Parotid gland (tissue), 1 donor: Measurements from ENCODE around the genes URB1 and OLIG1.

DNA sequence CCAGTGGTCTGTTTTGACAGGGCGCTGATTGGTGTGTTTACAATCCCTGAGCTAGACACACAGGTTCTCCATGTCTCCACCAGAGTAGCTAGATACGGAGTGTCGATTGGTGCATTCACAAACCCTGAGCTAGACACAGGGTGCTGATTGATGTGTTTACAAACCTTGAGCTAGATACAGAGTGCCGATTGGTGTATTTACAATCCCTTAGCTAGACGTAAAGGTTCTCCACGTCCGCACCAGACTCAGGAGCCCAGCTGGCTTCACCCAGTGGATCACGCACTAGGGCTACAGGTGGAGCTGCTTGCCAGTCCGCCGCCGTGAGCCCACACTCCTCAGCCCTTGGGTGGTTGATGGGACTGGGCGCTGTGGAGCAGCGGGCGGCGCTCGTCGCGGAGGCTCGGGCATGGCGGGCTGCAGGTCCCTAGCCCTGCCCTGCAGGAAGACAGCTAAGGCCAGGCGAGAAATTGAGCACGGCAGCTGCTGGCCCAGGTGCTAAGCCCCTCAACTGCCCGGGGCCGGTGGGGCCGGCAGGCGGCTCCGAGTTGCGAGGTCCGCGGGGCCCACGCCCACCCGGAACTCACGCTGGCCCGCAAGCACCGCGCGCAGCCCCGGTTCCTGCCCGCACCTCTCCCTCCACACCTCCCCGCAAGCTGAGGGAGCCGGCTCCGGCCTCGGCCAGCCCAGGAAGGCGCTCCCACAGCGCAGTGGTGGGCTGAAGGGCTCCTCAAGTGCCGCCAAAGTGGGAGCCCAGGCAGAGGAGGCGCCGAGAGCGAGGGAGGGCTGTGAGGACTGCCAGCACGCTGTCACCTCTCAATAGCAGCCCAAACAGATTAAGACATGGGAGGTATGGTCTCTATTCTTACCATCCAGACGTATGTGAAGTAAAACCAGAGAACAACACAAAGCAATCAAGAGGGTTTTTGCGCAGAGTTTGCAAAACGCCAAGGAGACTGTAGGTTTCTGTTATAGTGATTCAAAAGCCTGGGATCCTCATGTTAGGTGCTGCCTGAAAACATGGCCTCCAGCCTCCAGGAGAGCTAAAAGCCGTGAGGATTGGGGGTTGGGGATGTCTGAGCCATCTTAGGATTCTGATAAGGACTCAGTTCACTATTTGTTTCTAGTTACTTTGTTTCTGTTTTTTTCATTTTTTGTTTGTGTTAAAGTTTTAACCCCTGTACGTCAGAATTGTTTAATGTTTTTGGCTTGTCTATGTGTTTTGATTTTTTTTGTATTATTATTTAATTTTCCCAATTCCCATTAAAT is 3.9 kb upstream of the CCT8 start:
- PRO-cap: no peak

GRCh38 chr21:29271821-29272241 is 26.9 kb upstream of the BACH1 start:
- PRO-cap: no peak

- PRO-cap: no peak
These were observed 11.9 kb downstream of the BACH1 start for GRCh38 chr21:29310383-29311333.

- PRO-cap: no peak
These were observed 43.6 kb downstream of the BACH1 start for GRCh38 chr21:29341951-29343119.

DNA sequence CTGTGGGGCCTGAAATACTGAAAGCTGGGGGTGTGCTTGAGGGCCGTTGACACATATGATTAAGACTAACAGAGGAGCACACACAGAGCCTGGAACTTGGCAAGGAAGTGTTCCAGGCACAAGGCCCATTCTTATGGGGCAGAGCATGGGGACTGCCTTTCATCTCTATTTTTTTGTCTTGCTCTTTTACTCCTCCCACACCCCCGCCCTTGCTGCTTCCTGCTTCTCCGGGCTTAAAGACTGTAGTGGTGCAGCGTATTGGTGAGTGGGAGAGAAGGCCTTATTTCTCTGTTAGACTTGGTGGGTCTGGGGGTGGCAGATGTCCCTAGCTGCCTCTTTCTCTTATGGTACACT is 137.5 kb downstream of the BACH1 start:
- PRO-cap: no peak

DNA sequence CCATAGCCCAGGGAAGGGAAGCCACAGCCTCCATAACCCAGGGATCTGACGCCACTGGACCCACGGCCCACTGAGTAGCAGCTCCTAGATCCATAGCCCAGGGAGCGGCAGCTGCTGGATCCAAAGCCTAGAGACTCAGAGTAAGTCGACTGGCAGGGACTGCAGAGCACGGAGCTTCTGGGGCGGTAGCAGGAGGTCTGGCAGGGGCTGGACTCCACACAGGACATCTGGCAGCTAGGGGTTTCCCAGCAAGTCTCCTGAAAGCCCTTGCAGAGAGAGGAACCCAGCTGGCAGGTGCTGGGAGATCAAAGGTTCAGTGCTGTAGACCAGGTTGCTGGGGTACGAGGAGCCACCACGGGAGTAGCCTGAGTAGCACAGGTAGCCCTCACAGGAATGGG is 232 bp downstream of the KRTAP23-1 start:
- PRO-cap: no peak

- PRO-cap: no peak
These were observed 50.1 kb downstream of the TIAM1 start for GRCh38 chr21:31293811-31294506.

DNA sequence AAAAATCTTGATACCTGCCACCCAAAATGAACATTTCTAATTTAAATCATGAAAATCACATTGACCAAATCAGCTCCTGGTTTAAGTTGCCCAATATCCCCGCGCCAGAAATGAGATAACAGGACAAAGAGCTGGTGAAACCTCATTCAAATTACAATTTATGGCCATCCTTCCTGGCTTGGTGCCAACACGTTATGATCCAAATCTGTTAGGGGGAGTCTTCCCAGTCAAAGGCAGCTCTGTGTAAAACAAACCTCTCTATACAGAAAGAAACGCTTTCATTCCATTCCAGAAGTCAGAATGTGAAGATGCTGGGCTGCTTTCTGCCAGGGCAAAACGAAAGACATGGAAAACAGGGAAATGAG is 53.4 kb upstream of the TIAM1 start:
- PRO-cap: no peak

- PRO-cap: no peak
These were observed 14.6 kb downstream of the SOD1 start for GRCh38 chr21:31673633-31674854.

GRCh38 chr21:31730433-31730677 is 1.6 kb downstream of the SCAF4 start:
- PRO-cap: no peak

DNA sequence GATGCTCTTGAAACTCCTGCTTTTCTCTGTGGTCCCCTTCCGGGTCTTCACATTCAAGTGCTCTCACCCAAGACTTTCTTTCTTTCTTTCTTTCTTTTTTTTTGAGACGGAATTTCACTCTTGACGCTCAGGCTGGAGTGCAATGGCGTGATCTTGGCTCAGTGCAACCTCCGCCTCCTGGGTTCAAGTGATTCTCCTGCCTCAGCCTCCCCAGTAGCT is 85.3 kb downstream of the HUNK start:
- PRO-cap: no peak

DNA sequence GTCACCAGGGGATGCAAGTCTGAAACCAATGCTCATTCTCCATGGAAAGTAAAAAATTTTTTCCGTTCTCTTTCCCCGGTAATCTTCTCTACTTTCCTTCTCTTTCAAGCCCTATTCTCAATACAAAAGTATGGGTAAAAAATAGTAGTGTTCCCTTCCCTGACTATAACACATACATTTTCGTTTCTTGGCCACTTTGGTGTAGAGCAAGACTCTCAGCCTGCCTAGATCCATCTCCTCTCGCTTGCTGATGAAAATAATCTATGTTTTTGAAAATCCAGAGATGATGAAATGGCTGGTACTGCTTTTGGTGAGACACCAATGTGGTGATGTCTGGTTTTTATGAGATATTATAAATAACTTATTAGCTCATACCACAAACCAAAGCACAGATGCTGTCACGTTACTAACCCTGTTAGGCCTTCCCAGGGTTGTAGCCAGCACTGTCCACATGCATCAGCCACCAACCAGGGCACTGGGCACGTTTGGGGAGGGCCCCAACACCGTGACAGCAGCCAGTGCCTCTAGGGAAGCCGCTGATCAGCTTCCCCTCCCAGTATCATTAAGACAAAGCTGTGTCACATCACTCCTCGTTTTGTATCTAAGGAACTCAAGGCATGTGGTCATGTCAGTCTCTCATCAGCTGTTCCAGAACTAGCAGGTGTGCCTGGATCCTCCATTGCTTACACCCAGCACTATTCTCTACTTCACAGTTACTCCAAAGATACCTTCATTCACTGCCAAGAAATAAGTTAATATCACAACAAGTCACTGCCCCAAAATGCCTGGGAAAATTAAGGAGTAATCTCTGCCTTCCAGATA is 13.9 kb downstream of the URB1 start:
- PRO-cap: no peak

DNA sequence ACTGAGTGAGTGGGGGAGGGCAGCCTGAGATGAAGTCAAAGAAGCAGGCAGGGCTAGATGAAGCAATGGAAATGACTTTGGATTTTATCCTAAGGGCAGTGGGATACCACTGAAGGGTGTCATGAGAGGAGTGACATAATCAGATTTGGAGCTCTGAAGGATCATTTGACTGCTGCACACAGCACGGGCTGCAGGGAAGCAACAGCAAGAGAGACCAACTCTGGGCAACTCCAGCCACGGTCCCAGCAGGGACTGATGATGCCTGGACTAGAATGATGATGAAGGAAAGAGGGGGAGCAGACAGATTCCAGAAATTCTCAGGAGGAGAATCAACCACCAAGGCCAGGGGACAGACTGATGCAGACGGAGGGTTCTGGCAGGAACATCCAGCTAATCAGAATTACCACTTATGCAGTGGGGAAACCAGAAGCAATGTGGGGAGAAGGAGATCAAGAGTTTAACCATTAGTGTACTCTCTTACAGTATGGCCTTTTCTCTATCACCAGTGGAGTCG is 3.5 kb downstream of the URB1 start:
- PRO-cap: no peak

DNA sequence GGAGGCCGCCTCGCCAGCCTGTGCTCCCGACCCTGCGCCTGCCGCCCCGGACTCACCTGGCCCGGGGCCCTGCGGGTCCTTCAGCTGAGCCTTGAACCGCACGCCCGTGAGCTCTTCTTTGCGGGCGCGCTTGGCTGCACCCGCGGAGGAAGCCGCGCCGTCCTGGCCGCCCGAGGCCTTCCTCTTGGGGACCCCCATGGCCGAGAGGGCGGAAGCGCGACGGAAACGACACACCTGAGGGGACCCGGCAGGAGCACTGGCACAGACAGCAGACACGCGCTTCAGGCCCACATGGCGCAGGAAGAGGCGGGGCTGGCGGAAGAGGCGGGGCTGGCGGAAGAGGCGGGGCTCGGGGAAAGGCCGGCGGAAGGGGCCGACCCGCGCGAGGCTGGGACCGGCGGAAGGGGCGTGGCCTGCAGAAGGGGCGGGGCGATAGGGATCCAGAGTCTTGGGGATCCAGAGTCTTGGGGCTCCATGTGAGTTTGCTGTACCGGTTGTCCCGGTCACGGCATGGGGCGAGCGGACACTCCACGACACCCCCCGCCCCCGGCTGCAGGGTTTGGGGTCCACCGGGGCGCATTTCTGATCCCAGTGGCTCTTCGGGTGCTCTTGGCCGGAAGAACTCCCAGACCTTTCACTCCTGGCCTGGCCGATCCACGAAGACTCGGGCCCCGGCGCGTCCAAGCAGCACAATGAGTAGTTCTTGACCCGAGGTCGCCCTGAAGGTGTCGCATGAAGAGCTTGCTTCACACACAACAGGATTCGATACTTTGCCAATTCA is at the start of gene URB1:
Gene URB1, minus strand, starts transcription at position 300 of the 781 bp plus-strand sequence.
- PRO-cap: bidirectional peak, plus-strand start at position 418 of the sequence, minus-strand start at position 298 of the sequence

DNA sequence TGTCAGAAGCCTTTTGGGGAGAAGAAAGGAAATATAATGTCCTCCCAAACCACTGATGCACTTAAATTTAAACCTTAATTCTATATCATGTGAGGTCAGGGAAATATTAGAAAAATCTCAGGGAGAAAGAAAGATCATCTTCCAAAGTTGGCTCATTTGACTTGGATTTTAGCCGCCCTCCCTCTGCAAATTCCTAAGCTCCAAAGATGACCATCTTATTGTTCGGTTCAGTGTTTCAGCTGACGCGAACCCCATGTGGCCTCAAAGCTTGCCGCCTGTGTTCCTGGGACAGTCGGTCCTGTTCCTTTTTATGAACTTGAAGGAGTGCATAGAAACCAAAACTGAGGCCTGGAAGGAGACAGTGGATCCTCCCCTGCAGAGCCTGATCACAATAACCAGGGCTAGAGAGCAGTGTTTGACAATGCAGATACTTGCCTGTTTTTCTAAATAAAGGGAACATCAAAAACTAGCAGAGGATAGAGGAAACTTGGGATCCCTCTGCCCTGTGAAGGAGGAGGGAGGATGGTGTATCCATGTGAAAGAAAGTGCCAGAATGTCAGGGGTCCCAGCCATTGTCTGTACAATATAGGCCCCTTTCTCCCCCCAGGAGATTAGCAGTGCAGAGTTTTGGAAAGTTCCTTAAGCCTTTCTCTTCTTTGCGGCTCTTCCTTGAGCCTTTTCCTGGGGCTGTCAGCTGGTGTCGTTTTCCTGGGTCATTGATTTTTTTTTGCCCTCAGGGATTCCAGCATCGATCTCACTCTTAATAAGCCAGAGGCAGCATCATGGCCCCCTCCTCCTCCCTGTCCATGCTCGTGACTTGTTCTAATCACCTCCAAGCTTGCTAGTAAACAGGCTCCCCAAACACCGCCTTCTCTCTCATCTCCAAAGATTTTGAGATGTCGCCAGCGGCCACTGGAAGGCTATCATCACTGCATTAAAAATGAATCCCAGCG is 2.6 kb downstream of the EVA1C start:
- PRO-cap: no peak

DNA sequence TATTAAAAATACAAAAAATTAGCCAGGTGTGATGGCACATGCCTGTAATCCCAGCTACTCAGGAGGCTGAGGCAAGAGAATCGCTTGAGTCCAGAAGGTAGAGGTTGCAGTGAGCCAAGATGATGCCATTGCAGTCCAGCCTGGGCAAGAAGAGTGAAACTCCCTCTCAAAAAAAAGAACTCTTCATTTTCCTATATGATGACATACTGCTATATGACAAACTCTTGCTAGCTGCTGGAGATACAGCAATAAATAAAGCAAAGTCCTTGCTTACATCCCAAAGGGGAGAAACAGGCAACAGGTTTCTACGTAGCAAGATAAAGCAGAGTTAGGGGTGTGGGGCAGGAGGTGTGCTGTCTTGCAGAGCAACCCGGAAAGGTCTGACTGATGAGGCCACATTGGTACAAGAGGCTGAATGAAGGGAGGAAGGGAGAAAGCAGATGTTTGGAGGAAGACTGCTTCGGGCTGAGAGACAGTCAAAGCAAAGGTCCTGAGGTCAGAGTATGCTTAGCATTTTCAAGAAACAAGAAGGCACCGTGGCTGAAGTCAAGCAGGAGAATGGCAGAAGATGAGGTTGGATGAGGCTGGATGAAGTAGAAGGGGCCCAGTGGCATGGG is 28.5 kb downstream of the EVA1C start:
- PRO-cap: no peak

DNA sequence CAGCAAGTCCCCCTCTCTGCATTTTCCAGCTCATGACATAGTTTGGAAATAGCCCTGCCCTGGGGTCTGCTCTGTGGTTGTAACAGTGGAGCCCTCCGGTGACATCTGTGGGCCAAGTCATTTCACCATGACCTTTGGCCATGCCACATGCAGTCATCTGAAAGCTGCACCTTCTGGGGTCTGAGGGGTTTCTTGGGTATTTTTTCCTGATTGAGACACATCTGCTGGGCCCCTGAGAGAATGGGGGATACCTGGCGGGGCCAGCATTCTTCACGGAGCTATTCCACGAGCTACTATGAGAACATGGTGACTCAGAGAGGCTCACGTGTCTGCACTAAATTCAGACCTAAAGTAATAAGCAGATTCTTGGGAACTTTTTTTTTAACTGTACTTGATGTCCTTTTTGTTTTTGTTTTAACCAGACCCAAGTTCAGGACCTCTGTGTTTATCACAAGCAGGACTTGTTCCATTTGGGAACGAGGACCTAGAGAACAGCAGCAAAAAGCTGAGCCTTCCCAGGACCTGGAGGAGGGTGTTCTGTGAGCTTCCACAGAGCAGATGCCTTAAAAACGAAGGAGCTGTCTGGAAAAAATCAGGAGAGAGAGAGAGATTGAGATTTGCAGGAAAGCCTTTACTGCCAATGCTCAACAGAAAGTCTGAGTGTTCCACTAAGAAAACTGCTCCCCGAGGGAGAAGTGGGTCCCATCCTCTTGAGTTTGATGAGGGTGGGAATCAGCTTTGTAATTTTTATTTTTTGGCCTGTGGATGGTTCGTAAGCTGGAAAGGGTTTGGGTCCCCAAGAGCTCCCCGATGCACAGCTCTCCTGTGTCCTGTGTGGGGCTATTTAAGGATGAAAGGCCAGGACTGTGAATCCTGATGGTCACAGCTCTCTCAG is 44.1 kb downstream of the EVA1C start:
- PRO-cap: no peak

- PRO-cap: no peak
These were observed at the start of gene OLIG1 for GRCh38 chr21:33069755-33070902. OLIG1 (plus strand) TSS chr21:33070141.

- PRO-cap: no peak
These were observed 25.4 kb upstream of the IFNAR1 start for GRCh38 chr21:33298940-33300184.

GRCh38 chr21:33317664-33317863 is 7.2 kb upstream of the IFNAR1 start:
- PRO-cap: no peak